Endometrial microvascular endothelial cells (primary cell): ENCODE measurements around a stretch of chr20.

- RAMPAGE, long total RNA, result no peak
These were observed 23.8 kb upstream of the KIZ start for GRCh38 chr20:21101857-21102669.

- RAMPAGE, long total RNA, result no peak
These were observed 84.9 kb upstream of the XRN2 start for GRCh38 chr20:21218126-21218810.

DNA sequence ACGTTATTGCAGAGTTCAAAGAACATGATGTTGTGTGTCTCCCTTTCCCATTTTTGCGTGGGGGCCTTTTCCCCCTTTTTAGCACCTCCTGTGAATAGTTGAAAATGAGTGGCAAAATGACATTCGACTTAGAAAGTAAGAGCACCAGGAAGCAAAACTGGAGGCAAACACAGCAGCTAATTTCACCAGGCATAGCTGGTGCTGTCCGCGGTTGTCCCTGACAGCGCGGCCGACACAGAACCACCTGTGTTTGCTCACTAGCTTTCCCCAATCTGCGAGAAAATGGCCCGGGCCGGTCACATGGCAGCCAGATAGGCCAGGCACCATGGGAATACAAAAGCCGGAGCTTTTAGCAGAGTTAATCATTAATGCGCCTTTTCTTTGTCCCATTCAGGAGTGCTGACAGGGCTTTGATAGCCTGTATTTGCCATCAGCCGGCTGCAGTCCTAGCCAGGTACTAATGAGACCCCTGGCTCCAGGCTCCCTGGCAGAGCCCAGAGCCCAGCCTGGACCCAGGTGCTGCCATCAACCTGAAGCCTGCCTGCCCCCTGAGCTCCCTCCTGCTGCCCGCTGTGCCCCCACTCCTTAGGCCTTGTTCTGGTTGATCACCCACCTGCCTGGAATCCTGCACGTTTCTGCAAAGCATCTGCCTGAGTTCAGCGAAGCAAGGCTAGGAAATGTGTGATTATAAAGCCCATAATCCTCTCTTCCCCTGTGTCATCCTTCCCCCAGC lies 93.5 kb downstream of the FOXA2 start:
- RAMPAGE, long total RNA, result no peak

DNA sequence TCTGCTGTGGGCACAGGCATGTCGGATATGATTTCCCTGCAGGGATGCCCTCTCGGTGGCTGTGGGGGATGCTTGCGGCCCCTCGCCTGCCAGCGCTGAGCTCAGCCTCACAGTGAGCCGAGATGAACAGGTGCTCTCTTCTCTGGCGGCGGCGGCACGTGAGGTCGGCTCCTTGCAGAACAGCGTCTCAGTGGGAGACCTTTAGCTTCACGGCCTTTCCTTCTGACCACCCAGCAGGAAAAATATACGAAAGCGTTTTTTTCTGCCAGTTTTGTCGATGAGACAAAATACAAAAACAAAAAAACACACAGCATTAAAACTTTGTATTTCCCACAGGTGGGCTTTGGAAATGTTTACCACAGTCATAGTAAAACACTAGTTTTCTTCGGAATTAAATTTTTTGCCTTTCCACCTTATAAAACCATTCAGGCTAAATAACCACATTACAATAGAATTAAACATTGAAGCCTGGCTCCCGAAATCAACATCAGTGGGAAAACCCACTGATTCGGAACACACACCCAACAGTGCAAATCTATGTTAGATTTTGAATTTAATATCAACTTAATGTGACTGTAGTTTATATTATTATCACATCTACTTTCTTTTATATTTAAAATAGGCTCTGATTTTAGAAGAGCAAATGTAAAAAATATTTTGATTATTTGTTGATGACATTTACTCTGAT lies 23.4 kb downstream of the FOXA2 start:
- RAMPAGE, long total RNA, result no peak

DNA sequence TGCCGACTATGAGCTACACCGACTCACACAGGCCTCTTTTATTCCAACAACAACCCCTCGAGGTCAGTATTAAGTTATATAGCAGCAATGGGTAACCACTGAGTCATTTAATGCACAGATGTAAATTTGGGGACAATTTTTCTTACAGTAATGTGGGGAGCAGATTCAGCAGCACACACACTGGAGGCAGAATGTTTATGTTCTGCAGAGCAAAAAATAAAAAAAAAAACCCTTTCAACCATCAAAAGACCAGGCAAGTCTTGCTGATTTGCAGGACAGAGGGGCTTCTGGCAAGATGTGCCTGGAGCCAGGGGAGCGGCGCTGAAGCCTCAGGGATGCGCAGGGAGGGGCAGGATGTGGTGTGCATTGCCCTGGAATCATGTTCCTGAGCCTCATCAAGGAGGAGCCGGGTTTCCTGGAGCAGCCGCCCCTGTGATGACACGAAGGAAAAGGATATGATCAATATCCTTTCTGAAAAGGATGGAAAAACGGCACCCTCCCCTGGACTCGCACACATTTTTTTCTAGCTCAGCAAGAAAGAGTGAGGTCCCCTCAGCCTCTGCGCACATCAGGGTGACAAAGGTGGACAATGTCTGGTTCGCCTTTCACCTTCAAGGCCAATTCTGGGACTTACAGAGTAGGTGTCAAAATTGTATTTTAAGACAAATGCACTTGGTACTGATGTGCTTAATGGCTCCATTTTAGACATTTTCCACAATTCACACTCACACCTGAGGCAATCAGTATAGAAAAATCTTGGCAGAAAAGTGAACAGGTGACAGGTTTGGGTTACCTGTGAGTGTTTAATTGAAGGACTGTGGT lies 173.1 kb upstream of the SSTR4 start:
- RAMPAGE, long total RNA, result no peak

GRCh38 chr20:23047074-23048234 lies 2.0 kb downstream of the THBD start:
- RAMPAGE, long total RNA, result no peak

DNA sequence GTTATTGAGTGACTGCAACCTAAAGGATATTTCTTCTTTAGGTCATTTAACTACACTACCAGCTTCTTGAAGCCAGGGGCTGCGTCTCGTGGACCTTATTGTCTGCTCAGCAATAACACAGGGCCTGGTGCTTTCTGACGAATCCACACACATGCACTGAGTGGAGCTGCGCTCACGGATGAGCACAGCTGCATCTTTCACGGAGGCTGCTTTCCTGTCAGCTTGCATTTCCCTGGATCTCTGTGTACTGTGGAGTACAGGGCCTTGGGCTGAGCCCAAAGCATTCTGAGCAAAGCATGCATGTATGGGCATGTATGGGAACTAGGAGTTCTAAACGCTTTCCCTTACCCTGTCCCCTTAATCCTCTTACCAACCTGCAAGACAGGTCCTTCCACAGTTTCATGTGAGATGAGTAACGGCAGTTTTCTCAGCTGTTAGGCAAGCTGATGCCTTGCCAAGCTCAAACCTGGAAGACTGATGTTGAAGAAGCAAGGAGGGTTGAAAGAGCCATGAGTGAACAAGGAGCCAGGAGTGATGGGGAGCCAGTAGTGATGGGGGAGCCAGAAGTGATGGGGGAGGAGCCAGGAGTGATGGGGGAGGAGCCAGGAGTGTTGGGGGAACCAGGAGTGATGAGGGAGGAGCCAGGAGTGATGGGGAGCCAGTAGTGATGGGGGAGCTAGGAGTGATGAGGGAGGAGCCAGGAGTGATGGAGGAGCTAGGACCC lies 14.3 kb upstream of the CD93 start:
- RAMPAGE, long total RNA, result no peak

DNA sequence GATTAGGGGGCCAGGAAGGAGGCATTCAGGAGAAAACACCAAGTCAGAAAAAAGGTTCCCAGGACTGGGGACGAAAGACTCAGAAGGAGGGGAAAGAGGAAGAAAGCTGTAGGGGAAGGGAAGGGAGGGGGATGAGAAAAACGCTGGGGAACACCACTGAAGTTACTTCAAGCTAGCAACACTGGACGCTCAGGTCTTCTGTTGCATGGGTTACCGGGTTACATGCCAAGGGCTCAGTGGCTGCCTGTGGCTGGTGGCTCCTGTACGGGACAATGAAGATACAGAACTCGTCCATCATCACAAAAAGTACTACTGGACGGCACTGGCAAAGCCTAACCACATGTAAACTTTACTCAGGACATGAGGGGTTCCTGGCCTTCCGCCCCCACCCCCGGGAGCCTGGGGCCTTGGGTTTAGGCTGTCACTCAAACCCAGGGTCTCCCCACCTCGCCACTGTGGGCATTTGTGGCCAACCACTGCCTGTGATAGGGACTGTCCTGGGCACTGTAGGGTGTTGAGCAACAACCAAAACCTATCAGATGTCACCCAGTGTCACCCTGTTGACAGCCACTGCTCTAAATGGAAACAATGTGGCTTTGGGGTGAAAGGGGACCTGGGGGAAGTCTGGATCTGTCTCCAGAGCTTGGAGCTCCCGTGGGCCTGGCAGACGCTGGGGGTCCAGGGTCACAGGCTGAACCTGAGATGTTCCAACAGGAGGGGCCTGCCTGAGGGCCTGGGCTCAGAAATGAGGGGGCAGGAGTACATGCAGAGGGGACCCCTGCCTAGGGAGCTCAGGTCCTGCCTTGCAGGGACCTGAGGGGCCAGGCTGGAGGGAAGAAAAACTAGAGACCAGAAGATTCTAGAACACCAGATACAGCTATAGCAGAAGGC lies 40.4 kb upstream of the CD93 start:
- RAMPAGE, long total RNA, result no peak

DNA sequence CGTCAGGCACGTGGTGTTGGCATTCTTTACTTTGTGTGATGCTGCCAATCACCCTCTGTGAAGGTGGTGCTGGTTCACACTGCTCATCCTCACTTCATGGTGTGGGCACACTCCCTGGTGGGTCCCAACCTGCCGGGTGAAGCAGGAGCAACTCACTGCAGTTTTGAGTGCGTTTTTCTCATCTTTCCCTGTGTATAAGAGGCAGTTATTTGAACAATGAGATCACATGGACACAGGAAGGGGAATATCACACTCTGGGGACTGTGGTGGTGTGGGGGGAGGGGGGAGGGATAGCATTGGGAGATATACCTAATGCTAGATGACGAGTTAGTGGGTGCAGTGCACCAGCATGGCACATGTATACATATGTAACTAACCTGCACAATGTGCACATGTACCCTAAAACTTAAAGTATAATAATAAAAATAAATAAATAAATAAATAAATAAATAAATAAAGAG lies 53.6 kb upstream of the CD93 start:
- RAMPAGE, long total RNA, result no peak

- RAMPAGE, long total RNA, result no peak
These were observed 62.0 kb upstream of the CD93 start for GRCh38 chr20:23147825-23148728.

DNA sequence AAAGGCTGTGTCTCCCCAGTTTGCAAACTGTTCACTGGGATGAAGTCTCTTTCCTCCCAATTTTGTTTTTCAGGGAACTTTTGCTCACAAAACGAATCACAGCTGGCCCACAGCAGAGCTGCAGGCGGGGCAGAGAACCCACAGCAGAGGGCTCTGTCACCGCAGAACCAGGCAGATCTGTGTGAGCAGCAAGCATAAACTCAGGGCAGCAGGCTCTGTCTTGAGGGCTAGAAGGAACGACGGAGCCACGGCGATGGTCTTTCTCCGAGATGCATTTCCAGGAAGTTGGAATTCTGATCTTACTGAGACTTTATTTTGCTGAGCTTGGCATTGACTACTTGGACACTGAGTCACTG lies 106.5 kb upstream of the NXT1 start:
- RAMPAGE, long total RNA, result no peak

DNA sequence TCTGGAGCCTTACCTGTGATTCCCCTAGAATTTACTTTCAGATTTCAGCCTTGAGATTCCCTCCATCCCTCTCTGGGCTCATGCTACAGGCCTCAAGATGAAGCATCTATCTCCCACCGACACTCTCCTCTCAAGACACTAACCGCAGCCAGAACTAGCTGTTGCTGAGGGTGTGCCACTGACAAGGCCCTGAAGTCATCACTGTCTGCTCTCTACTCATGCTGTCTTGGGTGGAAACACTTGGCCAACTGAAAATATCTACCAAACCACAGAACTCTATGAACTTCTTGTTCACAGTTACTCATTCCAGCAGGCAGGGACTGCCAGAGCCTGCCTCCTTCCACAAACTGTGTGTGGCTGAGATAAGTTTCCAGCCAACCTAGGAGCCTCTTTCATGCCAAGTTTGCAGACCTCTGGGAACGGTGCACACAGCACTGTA lies 45.6 kb upstream of the NXT1 start:
- RAMPAGE, long total RNA, result no peak

DNA sequence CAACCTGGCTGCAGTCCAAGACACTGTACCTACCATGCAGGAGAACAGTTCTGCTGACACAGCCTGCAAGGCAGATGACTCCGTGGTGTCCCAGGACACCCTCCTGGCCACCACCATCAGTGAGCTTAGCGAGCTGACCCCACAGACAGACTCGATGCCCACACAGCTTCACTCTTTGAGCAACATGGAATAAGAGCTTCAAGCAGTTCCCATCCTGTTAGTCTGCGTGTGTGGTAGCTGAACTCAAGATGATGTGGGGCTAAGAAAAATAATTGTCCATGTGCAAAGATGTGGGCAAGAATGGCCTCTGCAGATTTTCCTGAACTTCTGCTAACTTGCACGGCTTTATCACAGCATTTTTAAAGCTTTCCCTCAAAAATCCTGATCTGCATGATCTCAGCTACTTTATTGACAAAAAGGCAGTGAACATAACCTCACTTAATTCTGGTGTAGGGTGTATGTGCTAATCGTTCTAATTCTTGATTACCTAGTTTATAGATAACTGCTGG lies 8.3 kb downstream of the GZF1 start:
- RAMPAGE, long total RNA, result no peak

DNA sequence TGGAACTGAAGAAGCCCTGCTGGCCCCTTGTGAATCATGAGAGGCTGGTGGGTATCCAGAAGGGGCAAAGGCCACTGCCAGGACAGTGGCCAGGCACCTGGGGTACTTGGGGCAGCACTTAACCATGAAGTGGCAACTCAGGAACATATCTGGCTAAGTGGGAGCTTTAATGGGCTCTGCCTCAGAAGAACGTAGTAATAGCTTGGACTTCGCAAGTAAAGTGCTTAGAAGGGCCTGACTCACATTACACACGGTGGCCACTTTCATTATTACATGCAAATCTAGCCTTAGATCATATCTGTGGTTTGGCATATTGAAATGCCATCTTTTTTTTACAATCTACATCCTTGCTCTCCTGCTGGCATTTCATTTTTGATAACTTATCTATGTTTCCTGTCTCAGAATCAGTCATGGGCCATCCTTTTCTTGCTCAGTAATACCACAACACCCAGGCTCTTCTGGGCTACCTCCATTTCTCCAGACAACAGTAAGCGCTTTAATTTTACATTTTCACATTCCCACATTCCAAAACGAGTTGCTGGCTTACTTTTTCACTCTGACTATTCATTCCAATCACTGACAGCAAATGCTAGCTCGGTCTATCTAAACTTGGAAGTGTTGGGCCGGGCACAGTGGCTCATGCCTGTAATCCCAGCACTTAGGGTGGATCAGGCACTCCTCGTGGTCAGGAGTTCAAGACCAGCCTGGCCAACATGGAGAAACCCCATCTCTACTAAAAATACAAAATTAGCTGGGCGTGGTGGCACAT lies 21.5 kb downstream of the NAPB start:
- RAMPAGE, long total RNA, result no peak

DNA sequence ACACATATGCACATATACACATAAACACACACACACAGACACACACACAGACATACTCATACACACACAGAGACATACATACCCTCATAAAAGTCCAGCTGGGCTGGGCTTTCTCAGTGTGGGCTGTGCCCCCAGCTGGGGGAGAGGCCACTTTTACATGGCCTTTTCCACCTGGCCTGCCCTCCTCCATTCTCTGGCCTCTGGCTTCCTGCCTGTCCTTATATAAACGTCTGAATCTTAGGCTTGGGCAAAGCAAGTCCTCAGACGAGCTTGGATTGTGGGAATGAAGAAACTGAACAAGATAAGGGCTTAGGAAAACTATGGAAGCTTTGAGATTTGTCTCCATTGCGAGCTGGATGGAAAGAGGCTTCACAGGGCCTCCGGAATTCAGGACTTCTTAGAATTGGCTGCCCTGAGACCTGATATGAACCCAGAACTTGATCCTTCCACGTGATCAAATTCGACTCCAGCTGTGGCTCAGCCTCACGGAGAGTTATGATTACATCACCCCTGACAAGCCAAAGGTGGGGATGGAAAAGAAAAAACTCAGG lies 22.5 kb upstream of the CST3 start:
- RAMPAGE, long total RNA, result no peak

- RAMPAGE, long total RNA, result no peak
These were observed 6.0 kb upstream of the CST4 start for GRCh38 chr20:23694865-23695242.

DNA sequence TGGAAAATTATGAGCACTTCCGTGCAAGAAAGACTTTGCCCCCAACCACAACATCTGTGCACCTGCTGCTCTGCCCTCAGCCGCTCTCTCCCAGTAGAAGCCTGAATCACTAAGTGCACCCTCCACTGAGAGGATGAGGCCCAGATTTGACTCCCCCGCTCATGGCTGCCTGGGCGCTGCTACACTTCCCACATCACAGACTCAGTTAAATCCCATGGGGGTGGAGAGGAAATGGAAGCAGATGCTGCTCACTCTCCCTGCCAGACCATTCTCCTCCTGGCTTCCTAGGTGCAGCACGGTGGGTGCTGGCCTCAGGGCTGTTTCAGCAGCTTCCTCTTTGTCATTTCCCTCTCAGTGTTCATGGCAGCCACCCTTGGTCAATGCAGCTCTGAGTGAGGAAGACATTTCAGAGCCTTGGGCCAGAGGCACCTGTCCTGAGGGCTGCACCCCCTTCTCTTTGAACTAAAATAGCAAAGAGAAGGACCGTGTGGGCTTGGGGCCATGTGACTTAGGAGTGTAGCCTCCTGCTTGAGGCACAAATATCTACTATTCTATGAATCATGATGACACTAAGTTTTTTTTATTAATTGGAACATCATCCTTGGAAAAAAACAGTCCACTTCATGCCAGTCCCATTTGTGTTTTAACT lies 4.7 kb downstream of the CST5 start:
- RAMPAGE, long total RNA, result no peak

DNA sequence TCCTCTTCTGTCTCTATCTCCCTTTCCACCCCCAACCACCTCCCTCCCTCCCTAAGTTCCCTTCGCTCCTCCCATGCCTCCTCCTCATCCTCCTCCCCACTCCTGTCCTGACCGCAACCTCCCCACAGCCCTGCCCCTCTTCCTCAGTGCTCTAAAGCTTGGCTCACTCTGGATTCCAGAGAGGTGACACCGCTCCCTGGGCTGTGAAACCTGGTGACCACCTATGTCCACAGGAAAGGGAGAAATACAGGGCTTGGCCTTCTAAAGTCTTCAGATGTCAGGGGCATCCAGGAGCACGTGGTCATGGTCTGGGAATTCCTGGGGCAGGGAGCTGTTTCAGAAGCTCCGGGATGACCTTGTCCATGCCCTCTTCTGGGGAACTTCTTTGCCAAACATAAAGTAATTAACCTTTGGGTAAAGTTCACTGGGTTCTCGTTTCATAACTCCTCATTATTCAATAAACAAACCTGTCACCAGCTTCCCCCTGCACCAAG lies 347 bp upstream of the CST5 start:
- RAMPAGE, long total RNA, result no peak

DNA sequence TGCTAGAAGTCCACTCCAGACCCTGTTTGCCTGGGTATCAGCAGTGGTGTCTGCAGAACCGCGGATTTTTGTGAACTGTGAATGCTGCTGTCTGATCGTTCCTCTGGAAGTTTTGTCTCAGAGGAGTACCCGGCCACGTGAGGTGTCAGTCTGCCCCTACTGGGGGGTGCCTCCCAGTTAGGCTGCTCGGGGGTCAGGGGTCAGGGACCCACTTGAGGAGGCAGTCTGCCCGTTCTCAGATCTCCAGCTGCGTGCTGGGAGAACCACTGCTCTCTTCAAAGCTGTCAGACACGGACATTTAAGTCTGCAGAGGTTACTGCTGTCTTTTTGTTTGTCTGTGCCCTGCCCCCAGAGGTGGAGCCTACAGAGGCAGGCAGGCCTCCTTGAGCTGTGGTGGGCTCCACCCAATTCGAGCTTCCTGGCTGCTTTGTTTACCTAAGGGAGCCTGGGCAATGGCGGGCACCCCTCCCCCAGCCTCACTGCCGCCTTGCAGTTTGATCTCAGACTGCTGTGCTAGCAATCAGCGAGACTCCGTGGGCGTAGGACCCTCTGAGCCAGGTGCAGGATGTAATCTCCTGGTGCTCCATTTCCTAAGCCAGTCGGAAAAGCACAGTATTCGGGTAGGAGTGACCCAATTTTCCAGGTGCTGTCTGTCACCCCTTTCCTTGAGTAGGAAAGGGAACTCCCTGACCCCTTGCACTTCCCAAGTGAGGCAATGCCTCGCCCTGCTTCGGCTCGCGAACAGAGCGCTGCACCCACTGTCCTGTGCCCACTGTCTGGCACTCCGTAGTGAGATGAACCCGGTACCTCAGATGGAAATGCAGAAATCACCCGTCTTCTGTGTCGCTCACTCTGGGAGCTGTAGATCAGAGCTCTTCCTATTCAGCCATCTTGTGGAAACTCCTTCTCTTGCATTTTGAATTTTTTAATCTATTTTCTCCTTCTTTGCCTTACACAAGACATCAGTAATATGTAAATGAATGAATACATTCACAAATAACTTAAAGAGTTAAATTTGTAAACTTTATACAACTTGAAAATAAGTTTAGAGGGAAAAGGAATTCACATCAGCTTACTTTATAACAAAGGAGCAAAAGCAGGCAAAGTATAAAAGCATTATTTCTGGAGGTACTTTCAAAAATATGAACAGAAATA lies 22.9 kb upstream of the CST5 start:
- RAMPAGE, long total RNA, result no peak

DNA sequence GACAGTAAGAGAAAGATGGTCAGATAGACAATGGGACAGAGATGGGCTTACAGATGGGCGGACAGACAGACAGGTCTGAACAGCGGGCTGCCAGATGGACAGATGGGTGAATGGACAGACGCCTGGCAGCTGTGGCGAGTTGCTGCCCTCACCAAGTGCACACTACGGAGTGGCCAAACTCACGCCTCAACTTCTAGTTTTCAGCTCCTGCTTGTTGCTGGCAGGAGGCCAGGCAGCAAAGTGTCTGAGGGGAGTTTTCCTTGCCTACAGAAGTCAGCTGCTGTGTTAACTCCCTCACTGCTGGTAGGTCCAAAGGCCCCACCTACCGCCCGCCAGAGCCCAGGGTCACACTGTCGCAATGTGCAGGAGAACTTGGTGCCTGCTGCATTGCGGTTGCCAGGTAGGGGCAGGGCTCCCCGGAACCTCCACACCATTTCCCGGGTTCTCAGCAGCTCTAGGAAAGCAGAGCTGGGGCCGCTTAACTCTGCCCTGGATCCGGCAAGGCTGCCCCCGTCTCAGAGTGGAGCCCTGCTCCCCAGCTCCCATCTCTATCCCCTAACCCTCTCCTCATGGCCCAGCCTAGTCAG lies 7.5 kb downstream of the GGTLC1 start:
- RAMPAGE, long total RNA, result no peak